MCF 10A (cell line): Measurements from ENCODE around the genes LRRFIP2 and ENTPD3.

DNA sequence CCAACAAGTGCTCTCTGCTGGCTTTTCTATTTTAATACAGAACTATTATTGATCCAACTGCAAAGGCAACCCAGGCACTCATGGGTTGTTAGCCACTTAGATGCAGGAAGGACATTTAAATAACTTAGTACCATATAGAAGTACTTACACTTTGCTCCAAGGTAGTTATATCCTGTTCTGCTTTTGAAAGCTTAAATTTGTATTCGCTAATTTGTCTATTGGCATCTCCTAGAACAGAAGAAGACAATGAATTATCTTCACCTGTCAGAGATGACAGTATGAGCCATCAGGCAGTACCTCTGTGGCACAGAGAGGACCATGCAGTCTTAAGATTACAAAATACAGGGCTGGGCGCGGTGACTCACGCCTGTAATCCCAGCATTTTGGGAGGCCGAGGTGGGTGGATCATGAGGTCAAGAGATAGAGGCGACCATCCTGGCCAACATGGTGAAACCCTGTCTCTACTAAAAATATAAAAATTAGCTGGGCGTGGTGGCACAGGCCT lies 61.7 kb downstream of the MLH1 start:
- PRO-cap: no peak
- RRBS: no CpG with 5 or more reads among the region's 7 CpGs

- PRO-cap: no peak
- RRBS: no CpG with 5 or more reads among the region's 4 CpGs
These were observed 72.6 kb downstream of the MLH1 start for GRCh38 chr3:37065760-37066514.

DNA sequence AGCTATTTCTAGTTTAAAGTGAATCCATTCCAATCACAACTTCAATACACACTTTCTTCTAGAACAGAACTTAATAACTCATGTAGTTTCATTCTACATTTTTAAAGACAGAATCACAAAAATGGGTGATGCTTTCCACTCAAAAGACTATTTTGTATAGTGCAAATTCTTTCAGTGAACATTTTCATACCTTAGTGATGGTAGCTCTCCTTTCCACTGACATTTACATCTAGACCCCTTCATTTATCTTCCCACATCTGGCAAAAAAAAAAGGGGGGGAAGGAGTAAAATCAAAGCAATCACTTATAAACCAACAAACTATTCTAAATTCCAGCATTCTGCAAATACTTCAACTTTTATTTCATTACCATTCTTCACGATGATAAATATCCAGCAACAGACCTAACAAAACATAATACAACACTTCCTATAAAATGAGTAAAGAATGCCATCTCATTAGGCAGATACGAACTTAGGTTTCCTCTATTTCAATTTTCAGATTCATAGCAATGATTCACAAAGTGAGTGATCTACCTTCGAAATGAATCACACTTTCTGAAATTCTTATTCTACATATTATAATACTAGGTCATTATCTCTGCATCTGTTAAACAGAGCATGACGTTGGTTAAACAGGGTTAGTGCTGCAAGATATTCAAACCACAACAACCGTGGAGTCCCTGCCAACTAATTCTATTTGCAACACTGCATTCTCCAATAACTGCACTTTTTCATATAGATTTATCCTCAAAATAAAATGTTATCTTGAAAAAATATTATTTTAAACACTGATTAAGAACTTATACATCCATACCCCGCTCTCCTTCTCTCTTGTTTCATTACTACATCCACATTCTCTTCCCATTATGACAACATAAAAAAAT lies at the start of gene LRRFIP2:
TSS of gene LRRFIP2 (minus strand) at position 234 of the 884 bp plus-strand sequence.
- PRO-cap: bidirectional peak, plus-strand start at position 592 of the sequence, minus-strand start at position 447 of the sequence
- RRBS: no CpG with 5 or more reads among the region's 6 CpGs

- PRO-cap: no peak
- RRBS: no CpG with 5 or more reads among the region's 6 CpGs
These were observed 6.5 kb downstream of the ITGA9 start for GRCh38 chr3:37458366-37458936.

GRCh38 chr3:37467270-37467632 lies 15.3 kb downstream of the ITGA9 start:
- PRO-cap: no peak
- RRBS: no CpG with 5 or more reads among the region's 2 CpGs

GRCh38 chr3:37470806-37471181 lies 18.9 kb downstream of the ITGA9 start:
- PRO-cap: no peak
- RRBS: no CpG with 5 or more reads among the region's 7 CpGs

GRCh38 chr3:37574602-37575149 lies 122.7 kb downstream of the ITGA9 start:
- PRO-cap: no peak
- RRBS: no CpG with 5 or more reads among the region's 7 CpGs

DNA sequence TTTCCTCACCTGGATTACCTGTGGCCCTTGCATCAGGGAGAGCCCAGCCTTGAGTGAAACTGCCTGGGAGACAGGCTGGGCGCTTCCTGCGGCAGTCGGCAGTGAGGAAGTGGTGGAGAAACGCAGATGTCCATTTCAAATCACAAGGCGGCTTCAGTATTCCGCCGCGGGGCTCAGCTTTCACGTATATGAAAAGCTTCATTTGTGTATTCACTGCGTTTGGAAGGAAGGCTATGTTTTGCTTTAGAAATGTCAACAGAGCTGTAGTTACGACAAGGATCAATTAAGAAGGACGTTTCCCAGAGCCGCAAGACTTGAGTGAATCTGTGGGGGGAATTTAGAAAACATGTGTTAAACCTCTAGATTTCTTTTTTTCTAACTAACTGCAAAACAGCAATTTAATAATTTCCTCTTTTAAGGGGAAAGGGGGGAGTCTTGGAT lies 167.3 kb upstream of the CTDSPL start:
- PRO-cap: no peak
- RRBS: no CpG with 5 or more reads among the region's 13 CpGs

DNA sequence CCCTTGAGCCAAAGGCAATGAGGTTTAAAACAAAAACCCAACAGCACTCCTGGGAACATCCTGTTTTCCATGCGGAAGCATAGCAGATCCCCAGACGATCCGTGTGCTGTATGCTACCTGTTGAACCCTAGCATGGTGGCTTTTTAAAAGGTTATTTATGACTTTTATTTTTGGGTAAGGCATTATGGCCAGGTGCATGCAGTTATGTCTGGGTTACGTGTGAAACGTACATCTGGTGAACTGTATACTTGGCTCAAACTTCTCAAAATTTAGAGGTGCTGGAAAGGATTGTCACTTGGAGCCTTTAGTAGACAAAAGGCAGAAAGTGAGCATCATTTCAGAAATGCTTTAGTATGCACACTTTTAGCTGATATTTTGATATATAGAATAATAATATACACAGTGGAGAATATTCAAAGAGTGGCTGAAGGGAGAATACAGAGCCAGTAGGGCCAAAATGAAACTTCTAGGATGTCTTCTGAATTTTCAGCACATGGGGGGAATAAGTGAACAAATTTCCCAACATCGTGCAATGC lies 39.0 kb upstream of the CTDSPL start:
- PRO-cap: no peak
- RRBS: no CpG with 5 or more reads among the region's 6 CpGs

GRCh38 chr3:38135674-38136231 lies 1.2 kb downstream of the ACAA1 start:
- PRO-cap: no peak
- RRBS: no CpG with 5 or more reads among the region's 8 CpGs

- PRO-cap: no peak
- RRBS: no CpG with 5 or more reads among the region's 11 CpGs
These were observed 3.1 kb downstream of the MYD88 start for GRCh38 chr3:38141007-38142431.

- PRO-cap: no peak
- RRBS: no CpG with 5 or more reads among the region's 9 CpGs
These were observed 47.4 kb downstream of the EXOG start for GRCh38 chr3:38543384-38544049.

DNA sequence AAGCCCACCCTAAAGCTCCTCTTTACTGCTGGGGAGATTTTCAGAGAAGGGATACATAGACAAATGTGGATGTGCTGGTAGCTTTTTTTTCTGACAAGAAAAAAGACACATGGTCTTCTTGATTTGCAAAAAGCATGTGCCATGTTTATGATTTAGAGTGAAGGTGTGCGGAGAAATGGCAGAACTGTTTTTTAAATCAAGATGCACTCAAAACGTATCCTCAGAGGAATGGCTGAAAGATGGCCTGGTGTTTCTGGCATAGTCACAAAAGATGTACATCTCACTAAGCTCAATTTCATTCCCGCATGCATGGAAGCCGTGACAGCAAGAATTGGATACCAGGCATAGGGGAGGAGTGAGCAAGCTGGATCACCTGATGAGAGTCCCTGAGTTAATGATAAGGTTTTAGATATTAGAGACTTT lies 13.2 kb downstream of the GORASP1 start:
- PRO-cap: no peak
- RRBS: no CpG with 5 or more reads among the region's 4 CpGs

GRCh38 chr3:39135358-39135868 lies 18.0 kb downstream of the CSRNP1 start:
- PRO-cap: no peak
- RRBS: no CpG with 5 or more reads among the region's 7 CpGs

- PRO-cap: no peak
- RRBS: no CpG with 5 or more reads among the region's 10 CpGs
These were observed 10.1 kb downstream of the CSRNP1 start for GRCh38 chr3:39143146-39143807.

GRCh38 chr3:39185218-39185709 lies 7.1 kb downstream of the XIRP1 start:
- PRO-cap: no peak
- RRBS: no CpG with 5 or more reads among the region's 6 CpGs

DNA sequence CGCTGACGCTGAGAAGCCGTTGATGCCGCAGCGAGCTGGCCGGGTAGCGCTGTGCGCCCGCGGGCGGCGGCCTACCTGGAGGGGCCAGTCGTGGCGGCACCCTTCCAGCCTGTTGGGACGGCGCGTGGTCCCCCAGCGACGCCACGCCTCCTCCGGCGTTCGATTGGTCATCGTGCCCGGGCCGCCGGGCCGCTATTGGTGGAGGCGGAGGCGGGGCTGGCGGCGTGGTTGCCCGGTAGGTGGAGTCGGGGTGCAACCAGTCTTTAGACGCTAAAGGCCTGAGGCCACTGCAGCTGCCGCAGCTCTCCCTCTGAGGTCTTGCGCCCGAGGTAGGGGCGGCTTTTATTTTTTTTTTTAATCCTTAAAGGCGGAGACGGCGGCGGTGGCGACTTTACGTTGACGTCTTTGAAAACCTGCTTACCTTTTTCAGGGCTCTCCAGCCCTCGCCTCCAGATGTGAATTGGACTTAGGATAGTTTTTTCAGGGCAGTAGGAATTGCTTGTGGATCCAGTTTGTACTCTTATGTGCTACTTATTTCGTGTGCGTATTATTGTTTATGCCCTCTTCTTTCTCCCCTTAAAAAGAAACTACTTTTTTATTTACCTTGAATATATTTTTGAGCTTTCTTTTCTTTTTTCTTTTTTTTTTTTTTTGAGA lies 1.1 kb downstream of the SLC25A38 start:
- PRO-cap: bidirectional peak, plus-strand start at position 290 of the sequence, minus-strand start at position 104 of the sequence
- RRBS: under 1% methylated on average over 12 of the region's 49 CpGs

- PRO-cap: no peak
- RRBS: no CpG with 5 or more reads among the region's 41 CpGs
These were observed 34.5 kb downstream of the MOBP start for GRCh38 chr3:39501674-39502690.

GRCh38 chr3:40238233-40238752 lies 71.2 kb upstream of the EIF1B start:
- PRO-cap: no peak
- RRBS: no CpG with 5 or more reads among the region's 9 CpGs

- PRO-cap: no peak
- RRBS: 4% methylated on average over 4 of the region's 45 CpGs
These were observed at the start of gene ENTPD3 for GRCh38 chr3:40386775-40387494. Gene ENTPD3, plus strand, starts transcription at chr3:40387184.